Jurkat, Clone E6-1 (cell line): ENCODE data around the genes FRMD4A, OLAH and RPP38.

- RRBS = no CpG with 5 or more reads among the region's 9 CpGs
Measured at GRCh38 chr10:13625004-13625630, 38.4 kb downstream of the PRPF18 start.

DNA sequence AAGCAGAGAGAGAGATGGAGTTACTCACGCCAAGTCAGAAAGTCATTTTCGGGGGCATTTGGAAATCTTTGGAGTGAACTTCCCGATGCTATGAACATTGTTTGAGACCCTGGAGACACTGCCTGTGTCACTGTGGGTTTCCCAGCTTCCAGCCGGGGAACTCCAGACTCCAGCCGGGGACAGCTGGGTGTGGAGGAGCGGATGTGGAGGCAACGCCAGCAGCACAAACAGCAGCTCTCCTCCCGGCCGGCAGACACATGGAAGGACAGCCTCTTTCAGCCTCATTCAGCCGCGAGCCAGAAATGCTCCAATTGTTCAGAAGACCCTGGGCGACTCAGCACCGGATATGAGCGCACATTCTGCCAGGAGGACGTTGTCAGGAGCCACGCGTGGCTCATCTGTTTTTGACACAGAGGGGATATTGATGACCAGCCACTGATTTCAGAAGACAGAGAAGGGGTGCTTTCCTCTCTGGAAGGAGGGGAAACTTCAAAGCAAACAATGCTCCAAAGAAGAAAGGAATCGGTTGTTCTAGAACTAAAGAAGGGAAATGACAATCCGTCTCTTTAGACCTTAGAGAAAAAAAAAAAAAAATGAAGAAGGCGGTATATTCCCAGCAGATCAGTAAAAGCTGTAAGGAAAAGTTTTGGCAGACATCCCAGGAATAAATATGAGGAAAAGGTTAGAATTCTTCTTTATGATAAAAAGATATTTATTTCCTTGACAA lies 97.7 kb downstream of the PRPF18 start:
- RRBS = 72% methylated on average over 6 of the region's 20 CpGs

DNA sequence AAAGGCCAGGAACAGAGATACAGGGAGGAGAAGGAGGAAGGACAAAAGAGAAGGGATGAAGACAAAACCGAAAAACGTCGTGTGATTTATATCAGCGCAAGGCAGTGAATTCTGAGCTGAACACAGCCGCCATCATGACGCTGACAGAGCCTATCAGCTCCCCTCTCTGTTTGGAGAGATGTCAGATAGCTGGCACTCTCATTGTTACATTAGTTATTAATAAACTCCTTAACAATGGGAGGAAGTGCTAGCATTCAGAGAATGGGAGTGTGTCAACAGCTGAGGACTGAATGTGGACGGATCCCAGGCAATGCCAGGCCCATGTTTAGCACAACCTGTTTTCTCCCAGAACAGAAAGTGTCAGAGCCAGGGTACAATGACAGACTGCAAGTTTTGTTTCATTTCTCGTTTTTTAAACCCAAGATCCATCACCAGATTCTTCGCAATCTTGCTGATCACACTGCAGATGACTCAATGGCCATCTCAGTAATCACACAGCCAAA lies 99.5 kb downstream of the PRPF18 start:
- RRBS = no CpG with 5 or more reads among the region's 9 CpGs

- RRBS = 80% methylated on average over 6 of the region's 13 CpGs
Measured at GRCh38 chr10:13820921-13821423, 234.2 kb downstream of the PRPF18 start.

GRCh38 chr10:13871793-13872391 lies 285.1 kb downstream of the PRPF18 start:
- RRBS = 48% methylated on average over 4 of the region's 15 CpGs

- RRBS = no CpG with 5 or more reads among the region's 13 CpGs
Measured at GRCh38 chr10:13956715-13957448, 370.1 kb downstream of the PRPF18 start.

DNA sequence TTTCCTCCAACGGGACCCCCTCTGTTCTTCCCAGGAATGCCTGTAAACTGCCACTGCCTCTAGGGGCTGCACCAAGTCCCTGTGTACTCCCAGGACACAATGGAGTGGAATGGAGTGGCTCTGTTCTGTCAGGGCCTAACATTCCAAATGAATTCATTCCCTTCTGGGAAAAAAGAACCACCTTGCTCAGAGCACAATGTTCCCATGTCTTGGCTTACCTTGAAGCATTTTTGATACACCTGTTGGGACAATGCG lies 339.4 kb downstream of the FRMD4A start:
- RRBS = no CpG with 5 or more reads among the region's 2 CpGs

- RRBS = no CpG with 5 or more reads among the region's 5 CpGs
Measured at GRCh38 chr10:14022018-14022657, 308.6 kb downstream of the FRMD4A start.

DNA sequence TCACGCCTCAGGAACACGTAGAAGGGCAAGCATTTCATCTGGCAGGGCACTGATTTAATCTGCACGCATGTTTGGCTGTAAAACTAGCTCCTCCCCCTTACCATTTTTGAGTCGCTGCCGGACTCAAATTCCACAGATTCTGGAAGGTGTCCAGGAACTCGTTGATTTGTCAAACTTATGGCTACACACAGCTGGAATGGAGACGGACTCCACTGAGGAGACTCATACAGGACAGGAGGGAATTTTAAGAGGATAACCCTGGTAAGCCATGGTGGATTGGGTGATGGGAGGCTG lies 256.2 kb downstream of the FRMD4A start:
- RRBS = no CpG with 5 or more reads among the region's 7 CpGs

- RRBS = no CpG with 5 or more reads among the region's 8 CpGs
Measured at GRCh38 chr10:14181319-14181584, 149.5 kb downstream of the FRMD4A start.

- RRBS = no CpG with 5 or more reads among the region's 7 CpGs
Measured at GRCh38 chr10:14330747-14331201, at the start of gene FRMD4A. Gene FRMD4A, minus strand, starts transcription at chr10:14330924.

- RRBS = no CpG with 5 or more reads among the region's 13 CpGs
Measured at GRCh38 chr10:14529882-14530920, 199.5 kb upstream of the FRMD4A start.

DNA sequence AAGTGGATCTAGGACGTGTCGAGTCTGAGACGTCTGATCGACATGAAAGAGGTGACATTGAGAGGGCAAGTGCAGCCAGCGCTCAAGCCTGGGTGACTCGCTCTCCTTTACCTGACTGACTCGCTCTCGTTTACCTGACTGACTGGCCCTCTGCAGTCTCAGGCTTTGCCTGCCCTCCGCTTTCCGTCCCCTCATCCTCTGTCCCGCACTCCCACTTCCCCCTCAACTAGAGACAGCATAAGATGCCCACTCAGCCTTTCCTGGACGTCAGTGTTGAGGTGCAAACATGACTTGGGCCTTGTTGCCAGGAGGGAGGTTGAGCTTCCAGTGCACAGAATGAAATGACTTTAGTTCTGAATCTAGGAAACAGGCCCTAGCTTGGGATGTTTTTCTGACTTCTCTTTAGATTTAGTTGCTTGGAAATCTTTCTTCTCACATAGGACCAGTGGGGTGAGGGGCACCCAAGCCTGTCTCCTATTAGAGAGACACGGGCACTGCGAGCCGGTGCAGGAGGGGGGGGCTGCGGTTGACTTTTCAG lies 202.8 kb upstream of the FRMD4A start:
- RRBS = no CpG with 5 or more reads among the region's 16 CpGs

- RRBS = no CpG with 5 or more reads among the region's 9 CpGs
Measured at GRCh38 chr10:14546764-14547501, 216.2 kb upstream of the FRMD4A start.

DNA sequence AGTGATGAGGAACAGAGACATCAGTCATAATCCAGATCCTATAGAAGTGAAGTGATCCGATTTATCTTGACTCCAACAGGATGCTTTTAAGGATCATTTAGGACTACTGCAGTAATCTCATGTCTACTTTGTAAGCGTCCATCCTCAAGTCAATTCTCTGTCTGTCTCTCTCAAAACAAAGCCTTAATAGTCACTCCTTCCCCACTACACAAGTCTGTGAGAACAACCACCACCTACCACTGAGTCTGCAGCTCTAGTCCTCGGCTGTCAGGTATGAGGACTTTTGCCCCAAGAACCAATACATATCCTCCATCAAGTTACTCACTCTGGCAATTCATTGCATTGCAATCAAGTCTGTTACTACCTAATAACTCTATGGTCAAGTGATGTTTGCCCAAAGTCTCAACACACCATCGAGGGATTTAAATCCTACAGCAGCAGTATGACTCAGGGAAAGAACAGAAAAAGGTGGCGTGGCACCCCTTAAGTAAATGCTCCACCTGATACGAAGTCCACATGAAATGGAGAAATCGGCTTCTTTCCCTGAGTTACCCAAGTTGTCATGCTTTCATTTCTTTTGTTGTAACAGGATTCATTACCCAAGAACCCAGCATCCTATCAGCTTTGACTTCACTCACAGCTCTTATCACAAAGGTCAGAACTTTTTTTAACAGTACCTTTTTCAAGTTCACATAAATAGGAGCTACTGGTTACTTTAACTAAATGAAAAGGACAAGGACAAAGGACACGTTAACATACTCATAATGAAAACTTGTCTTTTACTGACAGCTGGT lies 219.6 kb upstream of the FRMD4A start:
- RRBS = no CpG with 5 or more reads among the region's 8 CpGs

- RRBS = no CpG with 5 or more reads among the region's 8 CpGs
Measured at GRCh38 chr10:14559059-14559418, 215.7 kb downstream of the FAM107B start.

DNA sequence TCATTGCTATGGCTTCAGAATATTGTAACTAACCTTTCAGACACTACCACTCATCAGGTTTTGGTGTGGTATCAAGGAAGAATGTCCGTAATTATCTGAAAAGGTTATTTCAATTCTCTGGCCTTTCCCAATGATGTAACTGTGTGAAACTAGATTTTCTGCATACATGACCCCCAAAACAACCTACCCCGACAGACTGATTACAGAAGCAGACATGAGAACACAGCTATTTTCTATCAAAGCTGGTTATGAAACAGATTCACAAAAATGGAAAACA lies 211.2 kb downstream of the FAM107B start:
- RRBS = no CpG with 5 or more reads among the region's 2 CpGs

DNA sequence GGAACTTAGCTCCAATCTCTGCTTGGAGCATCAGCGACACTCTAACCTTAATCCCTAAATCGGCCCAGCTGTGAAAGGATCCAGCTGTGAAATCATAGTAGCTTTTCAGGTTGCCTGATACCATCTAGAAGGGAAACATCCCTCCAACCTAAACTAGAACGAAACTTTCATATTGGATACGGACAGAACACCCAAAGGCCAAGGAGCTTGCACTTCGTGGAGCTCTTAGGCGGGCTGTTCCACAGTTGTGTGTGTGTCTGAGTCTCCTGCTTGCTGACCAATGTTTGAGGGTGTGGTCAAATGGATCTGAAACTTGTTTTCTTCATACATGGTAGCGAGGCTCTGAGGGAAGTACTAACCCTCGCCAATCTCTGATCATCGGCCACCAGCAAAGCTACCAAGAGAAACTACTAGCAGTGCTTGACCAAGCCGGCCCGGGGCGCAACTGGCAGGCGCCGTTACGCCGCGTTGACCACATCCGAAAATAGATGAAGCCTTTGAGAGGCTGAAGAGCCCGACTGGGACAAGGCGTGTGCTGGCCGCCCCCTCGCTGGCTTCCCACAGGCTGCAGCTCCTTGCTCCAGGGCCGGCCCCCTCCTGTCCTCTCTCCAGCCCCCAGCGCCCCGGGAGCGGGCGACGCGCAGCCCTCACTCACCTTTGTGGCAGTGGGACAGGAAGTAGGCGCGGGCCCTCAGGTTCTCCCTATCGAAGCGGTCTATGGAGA lies 487 bp downstream of the DCLRE1C start:
- RRBS = 20% methylated on average over 2 of the region's 33 CpGs

- RRBS = no CpG with 5 or more reads among the region's 2 CpGs
Measured at GRCh38 chr10:15043707-15044102, at the start of gene OLAH. Gene OLAH, plus strand, starts transcription at chr10:15043943.

DNA sequence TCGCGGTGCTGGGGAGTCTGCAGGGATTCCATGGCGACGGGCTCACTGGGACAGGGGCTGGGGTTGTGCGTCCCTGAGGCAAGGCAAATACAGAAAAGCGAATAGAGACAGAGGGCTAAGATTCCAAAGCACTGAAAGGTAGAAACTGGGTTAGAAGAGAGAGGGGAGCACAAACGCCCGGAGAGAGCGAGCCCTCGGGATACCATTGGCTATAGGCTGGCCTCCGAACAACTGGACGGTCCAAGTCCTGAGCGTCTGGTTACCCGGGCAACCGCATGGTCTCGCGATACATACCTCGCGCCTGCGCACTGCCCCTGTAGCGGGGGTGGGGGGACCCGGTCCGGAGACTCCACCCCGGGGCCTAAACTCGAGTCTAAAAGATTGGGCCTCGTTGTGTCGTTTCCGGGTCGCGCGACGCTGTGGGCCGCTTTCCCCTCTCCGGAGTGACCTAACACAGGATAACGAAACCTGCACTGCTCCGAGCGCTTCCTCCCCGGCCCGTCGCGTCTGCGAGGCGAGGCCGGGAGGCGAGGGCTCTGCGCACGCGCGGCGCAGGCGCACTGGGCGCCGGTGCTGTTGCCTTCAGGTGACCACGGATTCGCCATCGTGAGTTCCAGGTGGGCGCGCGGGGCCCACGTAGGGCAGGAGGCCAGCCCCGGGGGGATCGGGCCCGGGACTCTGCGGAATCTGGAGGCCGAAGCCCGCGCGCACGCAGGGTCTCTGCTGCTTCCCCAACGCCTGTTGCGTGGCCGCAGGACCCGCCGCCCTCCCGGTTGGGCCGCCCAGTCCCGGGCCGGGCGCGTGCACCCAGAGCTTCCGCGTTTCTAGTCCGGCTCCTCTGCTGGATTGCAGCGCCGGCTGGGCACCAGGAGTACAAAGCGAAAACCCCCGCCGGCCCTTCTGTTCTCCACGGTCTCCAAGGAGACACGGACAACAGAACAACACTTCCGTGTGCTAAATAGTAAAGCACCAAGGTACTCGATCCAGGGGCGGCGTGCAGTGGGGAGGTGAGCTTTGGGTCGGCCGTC lies at the start of gene RPP38:
TSS of gene RPP38 (plus strand) at position 563 of the 1,028 bp plus-strand sequence.
- RRBS = 2% methylated on average over 54 of the region's 96 CpGs